Metanephros (tissue), 2 donors: ENCODE results near the gene ALDH8A1.

DNA sequence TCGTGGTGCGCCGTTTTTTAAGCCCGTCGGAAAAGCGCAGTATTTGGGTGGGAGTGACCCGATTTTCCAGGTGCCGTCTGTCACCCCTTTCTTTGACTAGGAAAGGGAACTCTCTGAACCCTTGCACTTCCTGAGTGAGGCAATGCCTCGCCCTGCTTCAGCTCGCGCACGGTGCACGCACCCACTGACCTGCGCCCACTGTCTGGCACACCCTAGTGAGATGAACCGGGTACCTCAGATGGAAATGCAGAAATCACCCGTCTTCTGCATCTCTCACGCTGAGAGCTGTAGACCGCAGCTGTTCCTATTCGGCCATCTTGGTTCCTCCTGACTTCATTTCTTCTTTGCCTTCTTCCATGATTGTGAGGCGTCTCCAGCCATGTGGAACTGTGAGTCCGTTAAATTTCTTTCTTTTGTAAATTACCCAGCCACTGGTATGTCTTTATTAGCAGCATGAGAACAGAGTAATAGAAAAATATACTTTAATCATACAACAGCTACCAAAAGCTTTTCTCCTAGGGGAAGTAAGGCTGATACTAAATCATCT, 93.3 kb upstream of the EYA4 start:
- RAMPAGE, long total RNA: no peak

DNA sequence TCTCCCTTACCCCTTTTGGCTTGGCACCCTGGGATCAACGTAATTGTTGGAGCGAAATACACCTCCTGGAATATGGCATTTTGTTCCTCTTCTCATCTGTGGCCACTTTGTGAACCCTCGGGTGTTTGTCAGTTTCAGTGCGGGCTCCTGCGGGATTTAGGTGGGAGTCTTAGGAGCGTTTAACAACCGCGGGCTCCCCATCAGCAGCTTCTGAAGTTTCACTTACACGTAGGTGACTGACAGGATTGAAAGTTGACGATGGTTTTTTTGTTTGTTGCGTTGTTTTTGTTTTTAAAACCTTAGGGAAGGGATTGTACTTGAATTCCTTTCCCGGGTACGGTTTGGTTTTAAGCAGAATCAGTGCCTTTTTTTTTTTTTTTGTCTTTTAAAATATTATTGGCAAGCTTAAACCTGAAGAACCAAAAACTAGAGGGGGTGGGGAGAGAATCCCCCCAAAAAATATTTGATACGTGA, 2.2 kb downstream of the EYA4 start:
- RAMPAGE, long total RNA: no peak

DNA sequence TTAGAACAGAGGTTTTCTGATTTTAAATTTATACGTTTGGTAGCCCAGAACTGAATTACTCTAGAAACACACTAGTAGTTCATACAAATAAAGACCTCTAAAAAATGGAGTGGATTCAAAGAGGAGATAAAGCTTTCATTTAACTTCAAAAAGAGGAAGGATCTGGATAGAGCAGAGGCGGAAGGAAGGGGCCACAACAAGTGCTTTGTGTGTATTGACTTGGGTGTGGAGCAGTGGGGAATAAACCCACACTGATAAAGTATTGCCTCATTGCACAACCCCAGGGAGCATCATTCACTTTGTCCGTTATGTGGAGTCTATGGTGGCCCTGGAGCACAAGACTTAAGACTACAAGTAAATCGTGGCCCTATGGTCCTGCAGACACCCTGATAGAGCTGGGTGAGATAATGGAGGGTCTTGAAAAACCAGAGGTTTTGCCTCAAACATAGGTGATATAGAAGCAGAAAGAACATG, 30.7 kb downstream of the SLC2A12 start:
- RAMPAGE, long total RNA: no peak

GRCh38 chr6:134346466-134346821, 28.5 kb upstream of the SGK1 start:
- RAMPAGE, long total RNA: no peak

- RAMPAGE, long total RNA: no peak
Measured at GRCh38 chr6:134347749-134349030, 30.3 kb upstream of the SGK1 start.

- RAMPAGE, long total RNA: no peak
Measured at GRCh38 chr6:134420554-134421409, 102.9 kb upstream of the SGK1 start.

DNA sequence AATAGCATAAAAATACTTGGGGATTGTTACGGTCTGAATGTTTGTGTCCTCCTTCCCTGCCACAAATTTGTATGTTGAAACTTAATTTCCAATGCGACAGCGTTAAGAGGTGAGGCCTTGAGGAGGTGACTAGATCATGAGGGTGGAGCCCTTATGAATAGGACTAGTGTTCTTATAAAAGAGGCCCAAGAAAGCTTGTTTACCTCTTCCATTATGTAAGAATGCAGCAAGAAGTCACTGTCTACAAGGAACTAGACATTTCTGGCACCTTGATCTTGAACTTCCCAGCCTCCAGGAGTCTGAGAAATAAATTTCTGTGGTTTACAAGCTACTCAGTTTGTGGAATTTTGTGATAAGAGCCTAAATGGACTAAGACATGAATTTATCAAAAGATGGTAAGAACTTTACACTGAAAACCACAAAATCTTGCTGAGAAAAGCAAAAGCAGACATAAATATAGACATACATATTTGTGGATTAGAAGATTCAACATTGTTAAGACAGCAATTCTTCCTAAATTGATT, 173.6 kb upstream of the SGK1 start:
- RAMPAGE, long total RNA: no peak

GRCh38 chr6:134826736-134827614, 122.9 kb downstream of the ALDH8A1 start:
- RAMPAGE, long total RNA: no peak

GRCh38 chr6:134863703-134864119, 86.2 kb downstream of the ALDH8A1 start:
- RAMPAGE, long total RNA: no peak

DNA sequence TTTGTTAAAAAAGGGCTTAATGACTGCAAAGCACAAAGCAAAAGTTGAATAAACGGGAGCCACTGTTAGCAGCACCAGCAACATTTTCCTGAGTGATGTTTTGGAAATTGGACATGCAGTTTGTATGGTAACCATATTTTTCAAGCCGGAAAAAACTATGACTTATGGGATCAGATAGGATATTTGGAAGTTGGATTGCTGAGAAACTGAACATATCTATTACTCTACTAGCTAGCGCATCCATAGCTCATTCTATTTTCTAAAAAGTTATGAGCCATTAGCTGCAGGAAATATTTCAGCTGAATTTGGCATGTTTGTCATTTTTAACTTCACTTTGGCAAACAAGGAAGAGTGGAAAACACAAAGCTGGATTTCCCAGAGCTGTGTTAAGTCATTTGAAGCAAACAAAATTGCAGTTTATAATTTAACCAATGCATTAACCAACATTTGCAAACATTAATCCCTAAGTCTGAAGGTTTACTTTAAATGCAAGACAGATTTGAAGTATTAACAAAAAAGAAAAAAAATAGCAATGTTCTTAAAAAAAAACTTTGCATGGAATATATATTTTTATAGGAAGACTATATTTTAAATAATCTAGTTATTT, 1.3 kb downstream of the ALDH8A1 start:
- RAMPAGE, long total RNA: no peak

DNA sequence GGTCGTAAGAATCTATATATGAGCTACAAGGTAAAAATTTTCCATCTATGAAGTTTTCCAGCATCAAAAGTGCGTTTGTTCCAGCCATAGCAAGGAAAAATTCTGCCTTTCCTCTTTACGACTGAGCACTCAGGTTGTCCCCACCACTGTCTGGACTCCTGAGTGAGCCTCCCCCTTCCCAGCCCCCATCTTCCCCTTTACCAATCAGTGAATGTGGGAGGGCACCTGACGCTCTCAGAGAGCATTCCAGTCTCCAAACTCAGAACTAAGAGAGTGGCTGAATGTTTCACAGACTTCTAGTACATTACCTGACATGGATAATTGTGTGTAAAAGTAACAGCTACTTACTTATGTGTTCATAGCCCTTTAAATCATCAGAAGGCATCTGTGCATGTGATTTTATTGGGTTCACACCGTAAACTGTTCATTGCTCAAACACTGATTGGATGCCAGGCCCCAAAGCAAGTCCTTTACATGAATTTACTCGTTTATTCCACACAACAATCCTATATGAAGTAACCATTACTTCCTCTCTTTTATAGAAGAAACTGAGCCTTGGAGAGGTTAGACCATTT, at the start of gene ALDH8A1:
Gene ALDH8A1 (minus strand): TSS at position 136 of the 575 bp plus-strand sequence.
- RAMPAGE, long total RNA: no peak

DNA sequence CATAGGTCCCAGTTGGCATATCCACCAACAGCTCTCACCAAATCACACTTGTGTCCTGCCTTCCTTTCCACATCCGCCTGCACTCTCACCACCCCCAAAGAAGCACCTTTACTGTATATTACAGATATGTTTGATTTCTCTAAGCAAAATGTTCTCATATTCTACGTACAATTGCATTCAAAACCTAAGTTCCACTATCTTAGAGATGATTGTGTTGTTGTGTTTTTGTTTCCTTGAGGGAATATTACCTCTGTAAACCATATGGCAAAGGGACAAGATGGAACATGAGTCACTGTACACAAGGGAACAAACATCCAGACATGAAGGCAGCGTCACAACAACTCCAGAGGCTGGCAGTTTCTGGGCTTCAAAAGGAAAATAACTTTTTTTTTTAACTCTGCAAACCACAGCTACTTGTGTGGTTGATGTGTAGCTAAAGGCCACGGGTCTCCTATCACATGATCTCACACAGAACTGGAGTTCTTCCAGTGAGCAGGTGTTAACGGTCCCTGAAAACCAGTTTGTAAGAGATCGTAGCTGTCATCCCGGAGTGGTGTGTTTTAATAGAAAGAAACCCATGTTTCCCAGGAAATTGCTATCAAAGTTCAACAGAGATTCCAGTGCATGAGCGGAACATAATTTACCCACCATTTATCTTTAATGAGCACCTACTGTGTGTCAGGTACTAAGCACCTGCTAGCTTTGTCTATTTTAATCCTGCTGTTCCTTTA, 33.1 kb upstream of the HBS1L start:
- RAMPAGE, long total RNA: no peak

GRCh38 chr6:135191717-135192156, 10.6 kb downstream of the MYB start:
- RAMPAGE, long total RNA: no peak

DNA sequence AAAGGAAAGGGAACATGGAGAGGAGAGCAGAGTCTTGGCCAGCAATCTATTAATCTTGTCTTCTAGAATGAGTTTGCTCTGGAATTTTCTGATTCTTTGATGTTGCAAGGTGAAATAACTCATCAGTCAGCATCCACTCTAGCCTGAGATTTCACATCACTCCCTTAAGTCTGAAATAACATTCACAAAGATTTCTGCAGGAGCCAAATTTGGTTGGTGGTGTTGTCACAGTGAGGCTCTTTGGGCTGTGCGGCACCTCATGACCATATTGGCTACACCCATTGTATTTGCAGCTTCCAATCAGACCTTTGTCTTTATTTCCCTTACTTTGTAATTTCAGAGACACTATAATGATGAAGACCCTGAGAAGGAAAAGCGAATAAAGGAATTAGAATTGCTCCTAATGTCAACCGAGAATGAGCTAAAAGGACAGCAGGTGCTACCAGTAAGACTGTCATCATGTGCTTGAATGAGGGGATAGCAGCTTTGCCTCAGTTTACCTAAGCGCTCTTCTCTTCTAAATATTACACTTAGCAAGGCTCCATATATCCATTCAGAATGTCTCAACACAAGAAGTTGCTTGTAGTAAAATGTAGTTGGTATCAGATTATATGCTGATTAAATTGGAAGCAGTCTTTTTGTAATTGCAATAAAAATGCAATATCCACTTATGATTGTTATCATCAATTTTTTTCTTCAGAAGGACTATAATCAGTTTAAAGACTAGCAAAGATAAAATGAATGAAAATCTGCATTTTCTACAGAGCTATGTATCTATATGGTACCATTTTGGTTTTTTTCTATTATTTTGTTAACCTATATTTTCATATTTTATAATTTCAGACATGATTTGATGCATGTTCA, 13.1 kb downstream of the MYB start:
- RAMPAGE, long total RNA: no peak

DNA sequence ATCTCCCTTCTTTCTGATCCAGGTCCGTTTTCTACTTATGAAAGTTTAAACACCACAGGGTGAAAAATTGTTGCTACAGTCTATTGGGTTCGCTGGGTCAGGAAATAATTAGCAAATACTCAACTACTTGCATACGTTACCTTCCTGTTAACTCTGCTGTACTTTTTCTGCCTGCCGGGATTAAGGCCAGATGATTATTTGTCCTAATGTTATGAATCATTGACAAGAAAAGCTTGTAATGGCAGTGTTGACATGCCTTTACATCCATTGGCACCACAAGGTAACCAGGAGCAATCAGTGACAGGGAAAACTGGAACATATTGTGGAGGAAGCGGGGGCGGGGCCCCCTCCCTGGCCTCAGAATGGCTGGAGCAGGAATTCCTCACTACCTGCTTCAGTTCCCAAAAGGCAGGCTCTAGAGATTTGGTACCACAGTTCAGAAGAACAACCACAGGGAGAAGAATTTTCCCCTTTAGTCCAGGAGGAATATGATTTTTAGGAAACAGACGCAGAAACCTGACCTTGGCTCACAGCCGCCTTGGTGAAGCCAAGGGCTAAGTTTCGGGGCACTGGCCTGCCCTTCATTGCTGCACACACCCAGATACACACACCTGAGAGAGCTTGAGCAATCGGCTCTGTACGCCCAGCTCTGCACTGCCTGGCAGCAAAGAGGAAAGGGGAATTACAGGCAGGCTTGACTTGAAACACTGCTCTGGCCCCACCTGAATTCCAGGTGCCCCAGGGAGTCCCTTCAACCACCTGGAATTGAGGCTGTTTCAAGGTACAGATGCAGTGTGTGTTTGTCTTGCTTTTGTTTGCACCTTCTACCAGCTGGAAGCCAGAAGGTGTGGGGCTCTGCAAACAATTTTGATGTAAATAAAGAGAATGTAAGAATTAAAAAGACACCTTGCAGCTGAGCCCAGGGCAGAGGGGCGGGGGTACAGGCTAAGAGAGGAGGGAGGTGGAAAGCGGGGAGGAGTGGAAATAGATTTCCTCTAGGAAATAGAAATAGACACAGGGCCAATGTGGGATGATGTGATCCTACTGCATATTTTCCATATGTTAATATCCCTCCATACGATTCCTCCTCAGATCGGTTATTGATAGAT, 89.8 kb downstream of the MYB start:
- RAMPAGE, long total RNA: no peak

DNA sequence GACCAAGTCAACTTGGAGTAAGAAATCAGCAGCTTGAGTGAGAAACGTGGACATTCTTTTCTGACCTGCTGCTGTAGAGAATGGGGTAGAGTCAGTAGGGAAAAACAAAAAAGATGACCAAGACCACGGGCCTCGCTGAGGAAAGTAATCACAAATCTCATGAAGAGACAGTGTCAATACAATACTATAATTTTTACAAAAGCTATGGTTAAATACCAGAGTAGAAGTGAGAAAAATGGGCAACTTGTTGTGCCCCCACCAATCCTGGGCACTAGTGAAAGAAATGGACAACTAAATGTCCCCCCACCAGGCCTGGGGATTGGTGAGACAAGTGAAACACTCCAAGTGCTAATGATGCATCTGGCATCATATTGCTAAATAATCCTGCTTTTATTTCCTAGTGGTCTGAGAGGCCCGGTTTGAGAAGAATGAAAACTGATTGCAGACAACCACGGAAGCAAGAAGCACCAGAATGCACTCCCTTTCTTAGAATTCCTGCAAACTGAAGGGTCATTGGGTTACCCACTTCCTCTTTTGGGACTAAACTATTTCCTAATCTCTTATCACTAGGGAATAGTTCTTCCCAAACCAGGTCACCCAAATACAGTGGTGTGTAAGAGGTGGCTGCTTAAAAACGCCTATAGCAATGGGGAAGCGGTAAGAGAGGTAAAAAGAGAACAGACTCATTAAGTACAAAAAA, 125.5 kb downstream of the MYB start:
- RAMPAGE, long total RNA: no peak

DNA sequence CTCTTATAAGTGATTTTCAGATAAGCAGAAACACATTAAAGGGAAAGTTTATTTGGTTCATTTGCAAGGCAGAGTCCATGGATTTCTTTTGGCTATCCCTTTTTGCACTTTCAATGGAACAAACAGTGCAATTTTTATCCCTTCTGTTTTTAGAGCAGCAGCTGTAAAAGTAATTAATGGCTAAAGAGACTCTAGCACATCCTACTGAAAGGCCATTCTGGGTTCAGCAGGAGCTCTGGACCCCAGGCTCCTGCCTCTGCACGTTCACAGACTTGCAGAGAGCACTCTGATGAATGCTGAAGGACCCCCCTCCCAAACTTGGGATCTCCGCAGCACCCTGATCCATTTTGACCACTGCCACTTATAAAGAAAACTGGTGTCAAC, 40.3 kb upstream of the PDE7B start:
- RAMPAGE, long total RNA: no peak

DNA sequence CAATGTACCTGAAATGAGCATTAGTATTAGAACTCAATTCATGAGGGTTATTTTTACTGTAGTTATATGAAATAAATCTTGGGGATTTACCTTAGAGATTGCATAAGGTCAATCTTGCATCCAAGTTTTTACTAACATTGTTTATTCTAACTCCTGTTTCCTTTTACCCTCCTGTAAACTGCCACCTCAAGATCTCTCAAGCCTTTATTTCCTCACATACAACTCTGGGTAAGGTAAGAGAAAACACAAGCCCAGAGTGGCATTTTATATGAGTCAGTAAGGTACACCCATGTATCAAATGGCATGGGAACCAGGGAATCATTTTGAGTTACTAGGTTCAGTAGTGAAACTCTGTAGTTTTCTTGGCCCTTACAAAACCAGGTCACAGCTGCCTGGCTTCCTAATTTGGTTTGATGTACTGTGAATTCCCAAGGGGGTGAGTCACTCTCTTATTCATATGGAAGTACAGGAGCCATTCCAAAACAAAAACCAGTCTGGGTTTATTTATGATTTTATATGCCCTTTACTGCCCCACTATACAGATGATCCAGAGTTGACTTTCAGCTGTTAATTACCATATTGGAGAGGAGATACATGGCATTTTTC, 70.6 kb downstream of the PDE7B start:
- RAMPAGE, long total RNA: no peak

DNA sequence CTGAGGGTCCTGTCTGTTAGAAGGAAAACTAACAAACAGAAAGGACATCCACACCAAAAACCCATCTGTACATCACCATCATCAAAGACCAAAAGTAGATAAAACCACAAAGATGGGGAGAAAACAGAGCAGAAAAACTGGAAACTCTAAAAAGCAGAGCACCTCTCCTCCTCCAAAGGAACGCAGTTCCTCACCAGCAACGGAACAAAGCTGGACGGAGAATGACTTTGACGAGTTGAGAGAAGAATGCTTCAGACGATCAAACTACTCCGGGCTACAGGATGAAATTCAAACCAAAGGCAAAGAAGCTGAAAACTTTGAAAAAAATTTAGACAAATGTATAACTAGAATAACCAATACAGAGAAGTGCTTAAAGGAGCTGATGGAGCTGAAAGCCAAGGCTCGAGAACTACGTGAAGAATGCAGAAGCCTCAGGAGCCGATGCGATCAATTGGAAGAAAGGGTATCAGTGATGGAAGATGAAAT, 149.7 kb downstream of the PDE7B start:
- RAMPAGE, long total RNA: no peak

DNA sequence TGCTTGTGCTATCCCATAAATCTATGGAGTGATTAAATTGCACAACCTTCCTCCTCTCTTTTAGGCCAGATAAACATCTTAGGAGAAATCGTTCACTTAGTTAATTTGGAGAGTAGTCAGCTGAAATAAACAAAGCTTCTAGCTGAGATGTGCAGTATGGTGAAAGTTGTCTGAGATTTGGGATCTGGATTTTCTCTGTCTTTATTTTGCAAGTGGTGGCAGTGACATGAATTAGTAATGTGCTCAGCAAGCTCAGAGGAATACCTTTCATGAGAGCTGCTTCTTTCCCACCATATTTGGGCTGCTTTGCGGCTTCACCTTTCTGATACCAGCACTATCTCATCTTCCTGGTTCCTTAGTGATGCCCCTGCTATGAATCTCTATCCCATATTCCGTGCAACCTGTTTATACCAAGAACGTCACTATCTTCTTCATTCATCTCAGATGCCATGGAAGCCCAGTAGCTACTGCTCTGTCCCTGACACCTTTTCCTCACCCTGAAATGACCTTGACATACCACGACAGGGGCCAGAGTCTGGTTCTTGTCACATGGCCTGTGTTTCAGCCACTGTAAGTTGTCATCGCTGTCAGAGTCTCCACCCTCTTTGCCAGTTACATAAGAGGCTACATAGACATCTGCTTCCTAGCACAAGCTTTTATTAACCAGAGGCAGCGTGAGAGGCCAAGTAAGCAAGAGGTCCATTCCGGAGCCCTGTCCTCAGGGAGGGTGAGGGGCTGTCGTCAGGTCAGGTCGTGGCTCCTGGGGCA, 146.6 kb downstream of the MTFR2 start:
- RAMPAGE, long total RNA: no peak